SUDHL5 (cell line): ENCODE measurements around the genes NECTIN1 and POU2F3.

GRCh38 chr11:119357160-119357410 lies 10.6 kb upstream of the MFRP start:
- PRO-cap = no peak

GRCh38 chr11:119362342-119363331 lies 16.1 kb upstream of the MFRP start:
- PRO-cap = unidirectional peak, plus-strand start at chr11:119362475; unidirectional peak, minus-strand start at chr11:119362771

- PRO-cap = bidirectional peak, plus-strand start at chr11:119365262, minus-strand start at chr11:119365229
These were observed 16.4 kb downstream of the USP2 start for GRCh38 chr11:119364718-119365815.

DNA sequence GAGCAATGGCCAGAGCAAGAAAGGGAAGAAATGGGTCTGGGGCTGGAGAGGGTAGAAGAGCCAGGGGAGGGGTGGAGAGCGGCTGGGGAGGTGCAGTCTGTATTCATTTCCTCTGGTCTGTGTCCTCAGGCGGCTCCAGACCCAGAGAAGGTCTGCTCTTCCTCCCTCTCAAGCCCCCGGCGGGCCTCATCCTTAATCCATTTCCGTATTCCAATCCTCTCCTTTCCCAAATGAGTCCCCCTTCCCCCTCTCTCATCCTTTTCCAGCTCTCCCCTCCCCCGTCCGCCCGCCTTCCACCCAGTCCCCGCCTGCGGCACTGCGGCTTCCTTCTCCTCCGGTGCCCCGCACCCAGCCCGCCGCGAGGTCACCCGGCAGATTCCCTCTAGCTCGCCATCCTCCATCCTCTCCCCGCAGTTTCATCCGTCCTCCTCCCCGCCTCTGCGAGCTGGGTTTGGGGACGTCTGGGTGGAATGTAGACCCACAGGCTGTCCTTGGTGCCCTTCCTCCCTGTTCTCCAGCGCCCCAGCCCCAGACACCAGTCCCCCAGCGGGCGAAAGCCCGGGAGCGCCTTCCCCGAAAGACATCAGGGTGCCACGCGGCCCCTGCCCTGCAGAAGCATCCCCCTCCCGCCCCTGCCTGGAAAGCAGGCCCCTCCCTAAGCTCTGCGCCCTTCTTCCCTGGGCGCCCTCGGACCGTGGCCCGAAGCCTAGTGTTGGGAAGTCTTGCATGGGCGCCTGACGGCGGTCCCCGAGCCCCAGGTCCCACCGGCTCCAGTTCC lies 451 bp downstream of the THY1 start:
- PRO-cap = no peak

DNA sequence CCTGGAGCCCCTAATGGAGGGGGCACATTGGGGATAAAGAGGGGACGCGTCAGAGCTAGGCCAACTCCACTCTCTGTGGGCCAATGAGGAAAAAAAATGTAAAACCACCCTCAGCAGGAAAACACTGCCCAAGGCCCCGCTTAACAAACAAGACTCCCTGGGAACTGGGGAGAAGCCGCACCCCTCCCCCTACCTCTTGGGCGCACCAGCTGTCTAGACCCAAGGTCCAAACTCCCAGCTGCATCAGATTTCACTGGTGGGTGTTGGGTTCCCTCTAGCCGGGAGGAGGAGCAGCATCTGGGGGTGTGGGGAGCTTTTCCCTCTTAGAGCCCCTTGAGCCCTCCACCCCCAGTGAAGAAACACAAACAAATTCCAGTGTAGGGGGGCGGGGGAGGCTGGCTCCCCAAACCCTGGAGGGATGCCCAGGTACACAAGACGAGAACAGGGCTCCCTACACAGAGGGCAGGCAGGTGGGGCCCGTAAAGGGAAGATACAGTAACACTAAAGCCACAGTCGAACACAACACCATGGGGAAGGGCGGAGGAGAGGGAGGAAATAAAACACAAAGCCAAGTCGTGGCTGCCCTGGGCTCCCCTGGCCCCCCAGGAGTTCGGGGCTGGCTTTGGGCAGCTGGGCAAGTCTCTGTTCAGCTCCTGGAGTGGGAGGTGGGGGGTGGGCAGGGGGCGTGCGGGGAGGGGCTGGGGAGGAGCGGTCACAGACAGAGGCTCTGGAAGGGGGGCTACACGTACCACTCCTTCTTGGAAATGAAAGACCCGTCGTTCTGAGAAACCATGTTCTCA lies 64.8 kb downstream of the NECTIN1 start:
- PRO-cap = no peak

DNA sequence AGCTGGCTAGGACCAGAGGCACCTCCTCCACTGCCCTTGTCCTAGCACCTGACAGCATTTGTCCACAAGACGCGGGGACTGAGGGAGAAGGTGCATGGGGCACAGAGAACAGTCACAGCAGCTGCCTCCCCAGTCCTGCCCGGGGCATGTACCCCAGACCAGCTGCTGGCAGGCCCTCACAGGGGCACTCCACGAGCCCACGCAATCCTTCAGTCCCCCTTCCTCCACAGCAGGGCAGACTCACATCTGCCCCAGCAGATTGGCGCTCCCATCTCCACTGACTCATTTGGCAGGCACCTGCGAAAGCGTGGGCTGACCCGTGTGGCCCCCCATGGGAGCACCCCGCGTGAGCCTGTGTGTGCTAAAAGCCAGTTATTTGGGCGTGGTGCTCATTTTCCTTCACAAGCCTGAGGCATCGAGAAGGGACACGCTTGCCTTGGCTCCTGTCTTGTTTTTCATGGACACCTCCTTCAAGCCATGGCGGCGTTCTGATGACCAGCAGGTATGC lies 8.8 kb downstream of the NECTIN1 start:
- PRO-cap = no peak

GRCh38 chr11:119722016-119722455 lies 7.0 kb downstream of the NECTIN1 start:
- PRO-cap = no peak

DNA sequence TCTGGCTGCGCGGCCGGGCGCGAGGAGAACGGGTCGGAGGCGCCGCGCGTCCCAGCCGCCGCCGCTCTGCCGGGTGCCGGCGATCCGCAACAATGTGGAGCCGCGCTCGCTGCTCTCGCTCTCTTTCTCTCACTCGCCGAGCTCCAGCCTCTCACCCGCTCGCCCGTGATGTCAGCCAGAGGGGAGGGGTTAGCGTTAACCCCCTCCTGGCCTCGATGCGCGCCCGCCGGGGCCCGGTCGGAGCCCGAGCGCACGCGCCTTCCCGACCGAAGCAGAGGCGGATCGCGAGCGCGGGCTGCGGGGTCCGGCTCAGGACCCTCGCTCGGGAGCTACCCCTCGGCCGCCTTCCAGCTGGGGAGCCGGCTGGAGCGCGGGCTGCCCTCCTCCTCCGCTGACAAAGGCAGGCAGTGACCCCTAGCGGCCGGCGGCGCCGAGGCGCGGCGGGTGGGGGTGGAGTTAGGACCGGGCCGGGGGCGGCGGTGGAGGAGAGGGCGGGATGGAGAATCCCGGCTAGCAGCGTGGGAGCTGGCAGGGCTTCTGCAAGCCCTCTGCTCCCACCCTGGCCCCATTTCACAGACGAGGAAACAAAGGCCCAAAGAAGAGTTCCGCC lies at the start of gene NECTIN1:
Gene NECTIN1, minus strand, starts transcription at position 126 of the 610 bp plus-strand sequence.
- PRO-cap = bidirectional peak, plus-strand start at position 253 of the sequence, minus-strand start at position 94 of the sequence

GRCh38 chr11:119780272-119780535 lies 51.2 kb upstream of the NECTIN1 start:
- PRO-cap = no peak

- PRO-cap = no peak
These were observed 16.3 kb downstream of the TRIM29 start for GRCh38 chr11:120121226-120122451.

DNA sequence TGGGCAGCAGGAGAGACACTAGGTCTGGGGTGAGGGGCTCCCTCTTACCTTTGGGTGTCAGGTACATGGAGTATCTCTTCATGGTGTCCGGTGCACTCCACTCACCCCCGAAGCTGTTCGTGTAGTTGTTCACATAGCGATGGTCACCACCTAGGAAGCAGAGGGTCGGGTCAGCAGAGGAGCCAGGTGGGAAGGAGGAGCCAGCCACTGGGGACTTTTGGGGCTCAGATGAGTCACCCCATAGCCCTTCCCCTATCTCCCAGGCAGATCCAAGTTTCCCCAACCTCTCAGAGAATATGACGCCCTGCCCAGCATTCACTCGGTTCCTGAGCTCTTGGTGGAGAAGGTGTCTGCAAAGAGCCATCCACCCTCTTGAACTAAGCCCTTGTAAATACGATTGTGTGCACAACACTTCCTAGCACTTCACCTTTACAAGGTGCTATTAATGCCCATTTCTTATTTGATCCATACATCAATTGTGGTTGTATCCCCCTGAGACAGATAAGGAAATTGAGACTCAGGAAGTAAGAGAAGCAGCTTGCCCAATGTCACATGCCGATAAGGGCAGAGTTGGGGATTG lies 14.9 kb downstream of the TRIM29 start:
- PRO-cap = no peak

GRCh38 chr11:120132141-120132781 lies 5.7 kb downstream of the TRIM29 start:
- PRO-cap = no peak

DNA sequence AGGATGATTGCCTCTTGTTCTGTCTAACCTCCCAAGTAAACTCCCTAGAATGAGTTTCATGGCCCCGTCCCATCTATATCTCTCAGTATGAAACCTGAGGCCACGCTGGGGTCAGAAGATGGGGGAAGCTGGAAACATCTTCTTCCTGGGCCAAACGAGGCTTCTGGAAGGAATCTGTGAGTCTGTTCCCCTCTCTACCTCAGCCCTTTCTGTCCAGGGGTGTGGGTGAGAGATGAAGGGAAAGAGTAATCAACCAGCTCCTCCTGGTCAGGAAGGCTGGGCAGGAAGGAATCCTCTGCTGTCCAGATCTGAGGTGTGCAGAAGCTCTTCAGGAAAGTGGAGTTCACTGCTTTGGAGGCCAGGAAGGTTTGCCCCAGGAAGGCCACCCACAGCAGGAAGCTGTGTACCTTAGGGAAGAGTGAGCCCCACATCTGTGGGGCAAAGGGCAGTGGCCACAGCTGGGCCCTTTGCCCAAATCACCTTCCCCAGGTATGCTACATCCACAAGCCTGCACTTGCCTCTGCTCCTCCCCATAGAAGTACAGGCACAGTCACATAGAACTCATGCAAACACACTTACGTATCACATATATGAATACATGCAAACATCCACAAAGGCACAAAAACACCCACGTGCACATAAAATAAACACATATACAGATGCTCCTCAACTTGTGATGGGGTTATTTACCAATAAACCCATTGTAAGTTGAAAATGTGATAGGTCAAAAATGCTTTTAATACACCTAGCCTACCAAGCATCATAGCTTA lies 2.2 kb downstream of the TRIM29 start:
- PRO-cap = no peak

GRCh38 chr11:120169489-120169867 lies 31.6 kb upstream of the TRIM29 start:
- PRO-cap = no peak

- PRO-cap = no peak
These were observed 7.2 kb upstream of the OAF start for GRCh38 chr11:120203597-120204079.

GRCh38 chr11:120219327-120220371 lies 8.8 kb downstream of the OAF start:
- PRO-cap = no peak

DNA sequence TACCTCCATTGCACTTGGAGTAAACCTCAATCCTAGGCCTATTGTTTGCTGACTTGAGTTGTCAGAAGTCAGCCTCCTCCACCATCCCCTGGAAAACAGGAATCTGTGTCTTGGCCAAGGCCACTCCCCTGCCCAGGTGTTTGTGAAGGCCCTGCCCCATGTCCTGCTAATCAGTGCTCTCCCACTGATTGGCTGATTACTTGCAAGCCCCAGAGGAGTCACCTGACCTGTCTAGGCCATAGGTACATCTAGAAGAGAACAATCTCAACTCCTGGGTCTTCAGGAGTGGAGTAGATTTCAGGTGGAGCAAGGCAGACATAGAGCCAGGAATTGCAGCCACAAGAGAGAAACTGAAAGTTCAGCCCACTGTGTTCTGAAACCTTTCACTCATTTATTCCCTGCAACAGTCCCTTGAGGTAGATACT lies 10.3 kb downstream of the OAF start:
- PRO-cap = no peak

- PRO-cap = no peak
These were observed 3.5 kb upstream of the POU2F3 start for GRCh38 chr11:120236502-120236876.

DNA sequence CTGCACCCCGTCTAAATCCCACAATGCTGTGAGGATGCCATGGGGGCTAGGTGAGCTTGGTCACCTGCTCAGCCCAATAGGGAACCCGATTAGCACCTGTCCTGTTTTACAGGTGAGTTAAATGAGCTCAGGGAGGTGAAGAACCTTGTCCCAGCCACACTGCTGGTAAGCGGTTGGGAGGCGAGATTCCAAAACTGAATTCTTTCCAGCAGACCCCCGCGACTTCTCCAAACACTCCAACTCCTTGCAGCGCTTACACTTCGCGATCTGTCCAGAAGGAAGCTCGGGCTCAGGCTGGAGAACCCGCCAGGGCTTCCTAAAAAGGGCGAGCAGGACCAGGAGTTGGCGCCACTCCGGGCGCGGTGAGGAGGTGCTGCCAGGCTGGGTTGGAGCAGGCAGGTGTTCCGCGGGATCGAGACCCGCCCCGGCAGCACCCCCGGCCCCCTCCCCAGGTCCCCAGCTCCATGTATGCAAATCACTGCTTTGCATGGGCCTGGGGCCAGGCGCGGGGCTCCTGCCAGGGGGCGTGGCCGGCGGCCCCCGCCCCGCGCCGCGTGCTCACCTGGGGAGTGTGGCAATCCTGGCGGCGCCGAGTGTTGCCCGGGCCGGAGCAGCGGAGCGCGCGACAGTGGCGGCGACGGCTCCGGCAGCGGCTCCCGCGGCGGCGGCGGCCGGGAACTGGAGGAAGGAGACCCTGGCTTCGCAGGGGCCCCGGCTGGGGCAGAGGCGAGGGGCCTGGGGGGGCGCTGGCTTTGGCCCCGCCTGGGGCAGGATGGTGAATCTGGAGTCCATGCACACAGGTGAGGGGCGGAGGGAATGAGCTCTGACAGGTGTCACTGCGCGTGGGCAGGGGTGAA lies at the start of gene POU2F3:
Gene POU2F3, plus strand, starts transcription at position 569 of the 857 bp plus-strand sequence.
- PRO-cap = no peak

DNA sequence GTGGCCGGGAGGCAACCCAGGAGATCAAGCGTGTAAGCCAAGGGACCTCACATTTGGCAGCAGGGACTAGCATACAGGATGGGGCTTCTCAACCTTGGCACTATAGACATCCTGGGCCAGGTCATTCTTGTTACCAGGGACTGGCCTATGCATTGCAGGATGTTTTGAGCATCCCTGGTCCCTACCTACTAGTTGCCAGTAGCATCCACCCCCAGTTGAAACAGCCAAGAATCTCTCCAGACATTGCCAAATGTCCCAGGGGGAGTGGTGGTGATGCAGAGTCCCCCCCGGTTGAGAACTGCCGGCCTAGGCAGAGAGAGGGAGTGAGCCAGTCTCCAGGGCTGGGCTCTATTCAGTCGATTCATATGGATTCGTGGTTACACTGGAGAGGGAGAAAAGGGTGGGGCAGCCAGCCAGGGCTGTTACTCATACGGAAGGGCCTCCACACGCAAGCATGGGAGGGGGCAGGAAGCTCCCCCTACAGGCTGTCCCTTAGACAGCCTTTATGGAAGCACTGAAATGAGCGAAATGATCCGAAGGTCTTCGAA lies 18.7 kb upstream of the TLCD5 start:
- PRO-cap = no peak